ENCODE measurements around a stretch of chr20.

DNA sequence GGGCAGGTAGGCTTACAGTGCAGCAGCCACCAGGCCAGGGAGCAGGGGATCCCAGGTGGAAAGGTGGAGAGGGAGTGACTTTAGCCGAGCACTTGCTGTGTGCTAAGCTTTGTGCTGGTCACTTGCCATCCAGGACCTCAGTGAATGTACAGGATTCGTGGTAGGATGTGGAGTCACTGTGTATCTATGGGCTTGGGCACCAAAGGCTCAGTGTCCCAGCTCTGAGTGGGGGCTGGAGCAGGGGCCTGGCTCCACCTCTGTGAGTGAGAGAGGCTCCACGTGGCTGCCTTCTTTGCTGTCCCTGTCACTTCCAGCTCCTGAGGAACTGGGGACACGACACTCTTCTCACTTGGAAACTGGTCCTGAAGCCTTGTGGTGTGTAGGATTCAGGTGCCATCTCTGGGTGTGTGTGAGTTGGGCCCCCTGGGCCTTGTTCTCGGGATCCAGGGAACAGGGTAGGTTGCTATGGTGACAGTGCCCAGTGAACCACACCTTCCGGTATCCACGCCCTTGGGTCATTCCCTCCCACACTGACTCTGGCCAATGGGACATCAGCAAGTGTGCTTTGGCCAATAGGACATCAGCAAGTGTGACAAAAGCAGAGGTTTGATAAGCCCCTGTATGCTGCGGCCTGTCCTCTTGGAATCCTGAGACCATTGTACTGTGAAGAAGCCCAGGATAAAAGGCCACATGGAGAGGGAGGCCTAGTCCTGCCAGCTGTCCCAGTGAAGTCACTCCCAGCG lies 87.7 kb downstream of the CDH22 start:
- PRO-cap = no peak

DNA sequence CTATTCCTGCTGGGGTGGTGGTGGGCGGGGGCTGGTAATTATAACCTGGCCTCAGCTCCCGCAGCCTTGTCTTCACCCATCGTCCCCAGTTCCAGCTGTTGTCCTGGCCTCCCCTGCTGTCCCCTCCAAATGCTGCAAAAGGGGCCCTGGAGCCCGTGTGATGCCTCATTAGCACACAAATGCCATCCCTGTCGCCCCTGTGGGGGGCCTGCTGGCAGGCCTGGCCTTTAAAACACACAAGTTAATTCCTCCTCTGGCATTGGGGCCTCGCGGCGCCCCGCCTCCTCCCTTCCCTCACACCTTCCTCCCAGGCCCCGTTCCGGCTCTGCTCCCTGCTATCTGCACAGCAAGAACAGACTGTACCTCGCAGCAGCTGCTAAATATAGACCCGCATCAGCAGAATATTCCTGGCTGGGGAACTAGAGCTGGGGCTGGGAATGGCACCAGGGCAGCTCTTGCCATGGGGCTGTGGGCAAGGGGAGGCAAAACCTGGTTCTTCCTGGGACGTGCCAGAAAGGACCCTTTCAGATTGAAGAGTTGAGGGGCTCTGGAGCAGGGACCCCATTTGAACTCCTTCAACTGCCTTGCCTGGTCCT lies 85.6 kb downstream of the CDH22 start:
- PRO-cap = no peak

DNA sequence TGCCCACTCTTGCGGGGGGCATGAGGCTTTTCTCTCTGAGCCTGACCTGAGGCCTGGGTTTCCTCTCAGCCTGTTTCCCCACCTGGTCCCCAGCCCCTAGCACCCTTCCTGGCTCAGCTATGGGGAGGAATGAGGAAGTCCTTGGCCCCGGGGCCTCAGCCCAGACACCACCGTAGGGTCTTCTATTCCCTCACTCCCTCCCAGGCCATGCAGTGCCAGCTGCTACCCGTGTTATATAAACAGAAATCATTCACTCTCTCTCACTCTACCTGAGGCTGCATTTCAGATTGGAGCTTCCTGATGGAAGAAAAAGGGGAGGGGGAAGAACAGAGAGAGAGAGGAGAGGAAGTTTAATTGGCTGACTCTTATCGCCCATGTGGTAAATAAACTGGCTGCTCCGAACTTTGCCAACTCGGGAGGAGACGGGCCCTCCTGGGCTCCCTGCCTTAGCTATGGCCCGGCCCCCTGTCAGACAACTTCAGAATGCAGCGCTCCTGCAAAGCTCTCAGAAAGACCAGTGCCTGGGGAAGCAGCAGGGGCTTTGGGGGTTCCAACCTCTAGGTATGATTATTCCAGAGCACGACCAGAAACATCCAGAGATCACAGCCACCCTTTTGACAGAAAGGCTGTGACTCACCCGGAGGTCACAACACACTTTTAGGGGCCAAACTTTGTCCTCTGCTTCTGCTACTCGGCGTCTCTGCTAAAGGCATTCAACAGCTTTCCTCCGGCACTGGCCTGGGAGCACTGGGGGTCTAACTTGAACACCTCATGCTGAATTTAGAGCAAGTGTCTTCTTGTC lies 2.7 kb downstream of the CDH22 start:
- PRO-cap = no peak

DNA sequence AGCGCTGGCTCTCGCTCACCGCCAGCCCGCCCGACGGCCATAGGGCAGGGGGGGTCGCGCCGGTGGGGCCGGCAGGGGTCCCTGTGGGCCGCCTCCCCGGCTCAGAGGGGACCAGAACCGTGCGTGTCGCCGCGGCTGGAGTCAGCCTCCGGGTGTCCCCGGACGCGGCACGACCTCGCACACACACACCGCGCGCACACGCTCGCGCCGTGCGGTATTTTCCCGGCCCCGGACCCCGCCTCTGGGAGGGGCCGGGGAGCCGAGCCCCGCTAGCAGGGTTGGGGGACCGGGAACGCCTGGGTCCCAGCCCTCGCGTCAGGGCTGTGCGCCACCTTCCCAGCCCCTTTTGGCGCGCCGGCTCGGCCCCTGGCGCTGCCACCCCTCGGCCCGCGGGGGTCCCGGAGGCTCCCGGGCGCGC lies 743 bp downstream of the CDH22 start:
- PRO-cap = no peak

DNA sequence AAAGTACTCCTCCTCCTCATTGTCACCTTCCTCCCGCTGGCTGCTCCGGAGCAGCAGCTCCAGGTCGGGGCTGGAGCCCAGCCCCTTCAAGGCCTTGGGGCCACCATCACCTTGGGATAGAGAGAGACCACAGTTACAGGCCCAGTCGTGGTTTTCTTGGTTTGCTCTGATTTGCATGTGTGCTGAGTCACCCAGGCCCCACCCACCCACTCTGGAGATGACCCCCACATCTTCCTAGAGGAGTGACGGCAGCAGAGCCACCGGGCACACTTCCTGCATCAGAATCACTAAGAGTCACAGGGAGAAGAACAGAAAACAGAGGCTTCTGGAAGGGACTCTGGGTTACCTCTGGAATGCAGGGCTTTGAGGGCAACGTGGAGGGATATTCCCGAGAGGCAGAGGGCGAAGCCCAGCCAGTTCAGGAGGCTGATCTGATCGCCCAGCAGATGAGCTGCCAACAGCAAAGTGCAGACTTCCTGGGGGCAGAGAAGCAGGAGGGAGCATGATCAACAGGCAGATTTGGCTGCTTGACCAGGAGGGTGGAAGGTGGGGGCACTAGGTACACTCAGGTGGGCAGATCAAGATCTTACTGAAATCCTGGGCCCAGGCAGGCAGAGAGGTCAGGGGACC lies 13.7 kb downstream of the SLC35C2 start:
- PRO-cap = bidirectional peak, plus-strand start at position 281 of the sequence, minus-strand start at position 118 of the sequence

DNA sequence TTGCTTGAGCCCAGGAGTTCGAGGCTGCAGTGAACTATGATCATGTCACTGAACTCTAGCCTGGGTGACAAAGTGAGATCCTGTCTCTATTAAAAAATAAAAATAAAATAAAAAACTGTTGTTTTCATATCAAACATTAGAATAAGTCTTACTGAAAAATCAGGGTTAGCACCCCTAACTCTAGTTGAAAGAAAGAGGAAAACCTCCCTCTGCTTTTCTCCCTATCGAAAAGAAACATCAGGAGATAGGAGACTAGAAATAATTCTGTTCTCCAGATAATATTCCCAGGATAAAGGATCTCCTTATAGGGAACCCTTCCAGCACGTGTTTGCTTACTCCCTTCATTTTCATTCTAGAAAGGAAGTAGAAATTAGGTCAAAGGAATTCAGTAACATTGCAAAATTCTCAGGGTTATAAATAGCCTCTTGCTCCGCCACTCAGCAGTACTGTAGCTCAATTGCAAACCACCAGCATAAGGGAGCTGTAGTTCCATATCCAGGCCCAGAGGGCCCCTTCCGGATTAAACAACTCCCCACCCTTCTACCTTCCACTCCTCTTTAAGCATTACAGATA lies 6.3 kb downstream of the ELMO2 start:
- PRO-cap = no peak

GRCh38 chr20:46458500-46459654 lies 52.5 kb upstream of the ELMO2 start:
- PRO-cap = no peak

GRCh38 chr20:46715055-46715809 lies 5.8 kb downstream of the SLC2A10 start:
- PRO-cap = no peak

DNA sequence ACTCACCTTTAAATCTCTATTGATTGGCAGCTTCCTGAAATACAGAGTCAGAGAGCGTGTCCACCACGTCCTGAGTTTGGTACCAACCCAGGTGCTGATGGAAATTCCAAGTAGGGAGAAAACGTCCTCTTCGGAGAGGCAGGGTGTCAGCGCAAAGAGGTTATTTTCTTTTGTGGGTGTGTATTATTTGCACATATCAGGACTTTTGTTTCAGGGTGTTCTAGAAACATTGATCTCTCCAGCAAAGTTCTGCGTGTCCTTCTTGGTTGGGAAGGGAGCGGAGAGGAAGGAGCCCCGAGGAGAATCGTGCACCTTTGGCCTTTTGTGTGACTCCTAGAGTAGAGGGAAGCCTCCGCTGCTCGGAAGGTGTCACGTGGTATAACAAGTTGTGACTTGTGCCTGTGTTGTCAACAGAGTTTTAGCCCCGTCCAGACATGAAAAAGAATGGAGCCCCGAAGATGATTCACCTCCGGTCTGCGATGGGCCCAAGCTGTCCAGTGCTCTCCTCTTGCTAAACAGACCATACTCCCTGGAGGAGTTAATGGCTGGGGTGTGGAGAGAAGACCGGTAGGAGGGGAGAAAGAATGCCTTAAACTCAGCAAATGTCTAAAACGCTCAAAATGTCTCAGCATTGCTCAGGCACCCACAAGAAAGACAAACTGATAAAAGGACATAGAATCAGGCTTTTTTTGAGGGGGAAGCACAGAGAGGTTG lies 6.9 kb downstream of the EYA2 start:
- PRO-cap = no peak

DNA sequence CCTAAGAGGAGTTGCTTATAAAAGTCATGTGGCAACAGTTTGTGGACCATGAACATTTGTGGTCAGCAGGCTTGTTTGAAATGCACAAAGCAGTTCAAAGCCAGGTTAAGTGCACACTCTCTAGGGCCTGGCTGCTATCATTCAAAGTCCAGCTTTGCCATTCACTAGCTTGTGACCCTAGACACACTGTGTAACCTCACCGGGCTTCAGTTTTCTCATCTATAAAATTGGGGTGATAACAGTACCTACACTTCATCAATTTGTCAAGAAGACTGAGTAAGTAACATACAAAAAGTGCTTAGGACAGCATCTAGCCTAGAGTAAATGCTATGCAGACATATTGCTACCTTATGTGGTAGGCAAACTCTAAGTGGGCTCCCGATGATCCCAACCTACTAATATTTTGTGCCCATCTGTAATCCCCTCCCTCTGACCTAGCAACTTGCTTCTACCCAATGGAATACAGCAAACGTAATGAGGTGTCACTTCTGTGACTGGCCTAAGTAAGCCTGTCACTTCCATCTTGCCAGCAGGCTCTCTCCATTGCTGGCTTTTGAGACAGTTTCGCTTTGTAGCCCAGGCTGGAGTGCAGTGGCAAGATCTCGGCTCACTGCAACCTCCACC lies 122.9 kb downstream of the ZMYND8 start:
- PRO-cap = no peak

GRCh38 chr20:47355584-47356354 lies 730 bp downstream of the ZMYND8 start:
- PRO-cap = unidirectional peak, minus-strand start at chr20:47356244; bidirectional peak, plus-strand start at chr20:47356475, minus-strand start at chr20:47356244

GRCh38 chr20:47452870-47453845 lies 48.5 kb upstream of the NCOA3 start:
- PRO-cap = no peak

DNA sequence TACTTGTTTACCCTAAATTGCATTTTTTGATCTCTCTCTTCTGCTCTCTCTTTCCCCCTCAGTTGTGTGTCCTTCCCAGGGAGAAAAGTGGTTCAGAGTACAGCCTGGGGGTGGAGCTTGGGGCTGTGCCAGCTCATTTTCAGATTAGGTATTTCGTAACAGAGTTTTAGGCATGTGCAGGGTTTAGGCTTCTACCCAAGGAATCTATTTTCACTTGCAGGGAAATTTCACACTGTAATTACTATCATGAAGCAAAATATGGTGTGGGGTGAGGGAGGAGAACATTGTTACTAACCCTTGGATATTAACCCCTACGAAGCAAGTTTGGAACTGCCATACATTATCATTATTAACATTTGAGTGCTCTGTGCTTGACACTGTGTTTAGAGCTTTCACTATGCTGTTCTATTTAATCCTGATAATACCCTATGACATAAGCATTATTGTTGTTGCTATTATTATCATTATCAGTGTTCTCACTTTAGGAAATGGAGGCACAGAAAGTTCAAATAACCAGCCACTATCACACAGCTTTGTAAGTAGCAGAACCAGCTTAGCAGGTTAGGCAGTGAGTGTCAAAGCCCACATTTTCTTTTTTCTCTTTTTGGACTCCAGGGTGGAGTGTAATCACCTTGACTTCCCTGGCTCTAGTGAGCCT lies 8.1 kb upstream of the NCOA3 start:
- PRO-cap = no peak

- PRO-cap = no peak
Measured at GRCh38 chr20:47646991-47647369, 138.3 kb downstream of the SULF2 start.

- PRO-cap = no peak
Measured at GRCh38 chr20:47683090-47683347, 102.3 kb downstream of the SULF2 start.

DNA sequence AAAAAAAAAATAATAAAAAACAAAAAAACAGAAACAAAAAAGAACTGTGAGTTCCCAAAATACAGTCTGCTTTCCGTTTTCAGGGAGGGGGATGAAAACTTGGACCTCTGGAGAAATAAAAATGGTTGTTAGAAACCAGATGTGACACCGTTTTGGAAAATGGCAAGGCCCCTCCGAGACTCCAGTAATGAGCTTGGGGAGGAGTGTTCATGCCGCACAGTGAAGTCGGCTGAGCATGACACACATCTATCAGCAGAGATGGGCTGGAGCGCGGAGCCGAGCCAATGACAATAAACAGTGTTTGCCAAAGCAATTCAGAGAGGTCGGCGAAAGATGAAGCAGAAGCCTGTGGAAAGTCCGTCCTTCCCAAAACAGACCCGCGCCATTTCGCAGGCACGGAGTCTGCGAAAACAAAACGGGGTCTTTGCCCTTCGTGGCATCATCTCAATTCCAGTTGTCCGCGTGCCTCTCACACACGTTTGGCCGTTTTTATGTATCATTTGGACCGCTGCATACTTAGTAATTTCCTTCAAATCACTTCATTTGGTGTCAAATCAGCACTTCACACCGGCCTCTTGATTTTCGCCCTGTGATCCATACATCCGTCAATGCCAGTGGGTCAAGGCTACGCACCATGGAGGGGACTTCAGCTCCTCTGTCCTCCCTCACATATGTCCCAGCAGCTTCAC lies 71.4 kb downstream of the SULF2 start:
- PRO-cap = no peak

GRCh38 chr20:47858136-47858592 lies 72.9 kb upstream of the SULF2 start:
- PRO-cap = no peak

DNA sequence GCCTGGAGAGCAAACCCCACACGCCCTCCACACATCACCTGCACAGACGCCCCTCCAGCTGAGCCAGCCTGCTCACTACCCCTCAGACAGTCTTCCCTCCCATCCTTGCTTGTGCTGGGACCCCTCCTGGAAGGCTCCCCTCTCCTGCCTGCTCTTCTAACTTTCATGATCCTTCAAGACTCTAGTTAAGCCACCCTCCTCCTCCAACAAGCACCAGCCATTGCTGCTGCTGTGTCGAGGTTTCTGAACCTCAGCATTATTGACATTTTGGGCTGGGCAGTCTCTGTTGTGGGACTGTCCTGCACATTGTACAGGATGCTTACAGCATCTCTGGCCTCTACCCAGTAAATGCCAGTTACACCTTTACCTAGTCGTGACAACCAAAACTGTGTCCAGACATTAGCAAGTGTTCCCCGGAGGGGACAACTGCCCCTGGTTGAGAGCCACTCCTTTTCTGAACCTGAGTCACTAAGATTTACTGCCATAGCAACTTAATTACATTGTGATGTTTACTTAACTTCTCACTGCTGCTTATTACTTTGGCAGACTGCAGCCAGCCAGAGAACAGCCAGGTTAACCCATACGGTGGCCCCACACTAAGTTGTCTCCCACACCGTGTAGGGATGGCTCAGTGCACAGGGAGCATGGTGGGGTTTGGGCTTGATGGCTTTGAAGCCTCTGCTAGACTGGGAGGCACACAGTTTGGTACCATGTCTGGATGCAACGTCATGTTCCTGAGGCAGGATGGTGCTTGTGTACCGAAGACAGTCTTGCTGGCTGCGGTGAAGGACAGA lies 204.6 kb upstream of the SULF2 start:
- PRO-cap = no peak

- PRO-cap = no peak
Measured at GRCh38 chr20:48026996-48027506, 241.8 kb upstream of the SULF2 start.

- PRO-cap = no peak
Measured at GRCh38 chr20:48195346-48195715, 410.1 kb upstream of the SULF2 start.

Data from A673 (cell line).